Heart (tissue), 3 donors: ENCODE data around the genes CCNYL1, CRYGD, RPE and ACADL.

DNA sequence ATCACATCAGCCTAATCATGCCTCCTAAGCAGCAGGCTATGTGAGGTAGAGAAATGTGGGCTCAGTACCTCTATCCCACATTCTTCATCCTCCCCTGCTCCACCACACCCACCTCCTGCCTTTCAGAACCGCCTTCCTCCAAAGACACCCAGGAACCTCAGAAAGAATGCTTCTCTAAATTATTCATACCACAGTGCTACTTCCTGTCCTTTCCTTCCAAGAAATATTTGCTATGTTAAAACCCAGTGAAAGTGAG lies 24.1 kb upstream of the CREB1 start:
- RAMPAGE, long total RNA, 2 experiments: no peak in any of the 2 experiments

GRCh38 chr2:207530548-207531091 lies 858 bp downstream of the CREB1 start:
- RAMPAGE, long total RNA, 2 experiments: no peak in any of the 2 experiments

GRCh38 chr2:207683848-207684323 lies 27.6 kb upstream of the CCNYL1 start:
- RAMPAGE, long total RNA, 2 experiments: no peak in any of the 2 experiments

- RAMPAGE, long total RNA, 2 experiments: no peak in any of the 2 experiments
Observed at GRCh38 chr2:207711424-207712708, at the start of gene CCNYL1. CCNYL1 (plus strand) TSS chr2:207711640.

DNA sequence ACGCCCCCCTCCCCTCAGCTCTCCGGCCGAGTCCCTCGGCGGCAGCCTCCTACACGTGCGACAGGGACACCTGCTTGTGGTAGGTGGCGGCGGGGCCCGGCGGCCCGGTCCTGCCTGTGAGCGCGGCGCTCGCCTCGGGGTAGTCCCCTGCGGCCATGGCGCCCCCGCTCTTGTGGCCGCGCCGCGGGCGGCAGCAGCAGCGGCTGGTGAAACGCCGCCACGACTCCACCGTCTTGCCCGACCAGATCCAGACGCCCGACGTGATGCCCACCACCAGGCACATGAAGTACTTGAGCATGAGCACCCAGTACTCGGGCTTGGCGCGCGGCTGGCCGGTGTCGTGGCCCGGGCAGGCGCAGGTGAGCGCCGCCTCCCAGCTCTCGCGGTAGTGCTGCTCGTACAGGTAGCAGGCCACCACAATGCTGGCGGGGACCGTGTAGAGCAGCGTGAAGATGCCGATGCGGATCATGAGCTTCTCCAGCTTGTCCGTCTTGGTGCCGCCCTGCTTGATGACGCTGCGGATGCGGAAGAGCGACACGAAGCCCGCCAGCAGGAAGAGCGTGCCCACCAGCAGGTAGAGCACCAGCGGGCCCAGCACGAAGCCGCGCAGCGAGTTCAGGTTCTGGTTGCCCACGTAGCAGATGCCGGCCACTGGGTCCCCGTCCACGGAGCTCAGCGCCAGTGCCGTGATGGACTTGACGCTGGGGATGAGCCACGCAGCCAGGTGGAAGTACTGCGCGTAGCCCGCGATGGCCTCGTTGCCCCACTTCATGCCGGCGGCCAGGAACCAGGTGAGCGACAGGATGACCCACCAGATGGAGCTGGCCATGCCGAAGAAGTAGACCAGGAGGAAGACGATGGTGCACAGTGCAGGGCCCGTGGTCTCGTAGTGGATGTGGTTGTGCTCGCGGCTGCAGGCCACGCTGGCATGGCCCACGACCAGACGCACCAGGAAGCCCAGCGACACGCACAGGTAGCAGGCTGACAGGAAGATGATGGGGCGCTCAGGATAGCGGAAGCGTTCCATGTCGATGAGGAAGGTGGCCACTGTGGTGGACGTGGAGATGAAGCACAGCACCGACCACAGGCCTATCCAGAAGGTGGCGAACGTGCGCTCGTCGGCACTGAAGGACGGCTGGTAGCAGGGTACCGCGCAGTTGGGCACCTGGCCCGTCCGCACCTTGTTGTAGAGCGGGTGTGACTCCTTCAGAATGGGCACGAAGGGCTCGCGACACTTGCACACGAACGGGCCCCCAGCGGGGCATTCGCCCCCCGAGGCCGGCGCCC lies 2.3 kb downstream of the FZD5 start:
- RAMPAGE, long total RNA, 2 experiments: no peak in any of the 2 experiments

- RAMPAGE, long total RNA, 2 experiments: no peak in any of the 2 experiments
Observed at GRCh38 chr2:207770787-207771434, 1.2 kb upstream of the FZD5 start.

DNA sequence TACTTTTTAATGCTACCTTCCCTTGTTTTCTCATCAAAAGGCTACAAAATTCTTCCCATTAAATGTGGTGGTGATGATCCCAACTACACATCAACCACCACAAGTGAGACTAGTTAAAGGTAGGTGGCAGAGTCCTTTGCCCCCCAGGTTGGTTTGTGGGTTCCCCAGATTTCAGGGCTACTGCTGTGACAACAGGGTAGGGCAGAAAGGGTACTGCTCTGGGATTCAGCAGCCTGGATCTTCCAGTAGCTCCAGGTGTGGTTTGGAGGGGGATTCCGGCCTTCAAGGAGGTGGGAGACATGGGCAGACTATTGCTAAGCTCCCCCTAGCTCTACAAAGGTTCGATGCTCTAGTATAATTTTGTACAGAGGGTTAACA lies 74.9 kb upstream of the FZD5 start:
- RAMPAGE, long total RNA, 2 experiments: no peak in any of the 2 experiments

DNA sequence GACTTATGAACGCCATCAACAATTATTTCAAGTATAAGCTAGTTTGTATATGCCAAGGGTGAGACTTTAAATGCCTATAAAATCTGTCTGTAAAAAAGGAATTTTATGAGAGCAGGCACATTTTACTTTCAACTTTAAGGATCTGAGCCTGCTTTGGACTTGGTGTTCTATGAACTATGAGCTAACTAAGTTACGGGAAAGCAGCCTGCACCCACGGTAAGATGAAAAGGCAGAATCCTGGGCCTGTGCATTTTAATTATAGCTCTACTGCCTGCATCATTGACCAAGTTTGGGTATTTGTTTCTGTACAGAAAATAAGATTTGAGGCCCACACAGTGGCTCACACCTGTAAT lies 95.4 kb downstream of the PLEKHM3 start:
- RAMPAGE, long total RNA, 2 experiments: no peak in any of the 2 experiments

GRCh38 chr2:208124315-208124883 lies at the start of gene CRYGD:
CRYGD (minus strand) TSS chr2:208124524.
- RAMPAGE, long total RNA, 2 experiments: no peak in any of the 2 experiments

- RAMPAGE, long total RNA, 2 experiments: no peak in any of the 2 experiments
Observed at GRCh38 chr2:208267546-208268045, 1.5 kb downstream of the PIKFYVE start.

DNA sequence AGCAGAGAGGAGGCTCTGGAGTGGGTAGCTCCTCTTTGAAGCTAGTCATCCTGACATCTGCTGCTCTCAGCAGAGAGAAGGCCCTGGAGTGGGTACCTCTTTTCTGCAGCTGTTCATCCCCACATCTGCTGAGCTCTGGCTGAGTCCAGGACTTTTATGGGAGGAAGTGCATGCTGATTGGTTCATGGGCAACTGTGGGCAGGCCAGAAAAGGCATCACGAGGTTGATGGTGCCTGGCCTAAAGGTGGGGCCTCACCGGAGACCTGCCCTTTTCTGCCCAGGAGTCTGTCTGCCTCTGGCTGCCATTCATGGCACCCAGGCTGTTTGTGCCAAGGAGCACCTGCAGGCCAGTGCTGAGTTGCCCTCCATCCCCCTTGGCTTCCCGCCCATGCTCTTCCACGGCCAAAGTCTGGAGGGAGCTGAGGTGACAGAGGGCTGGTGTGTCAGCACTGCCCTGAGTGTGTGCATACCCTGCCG lies 123.1 kb downstream of the PTH2R start:
- RAMPAGE, long total RNA, 2 experiments: no peak in any of the 2 experiments

DNA sequence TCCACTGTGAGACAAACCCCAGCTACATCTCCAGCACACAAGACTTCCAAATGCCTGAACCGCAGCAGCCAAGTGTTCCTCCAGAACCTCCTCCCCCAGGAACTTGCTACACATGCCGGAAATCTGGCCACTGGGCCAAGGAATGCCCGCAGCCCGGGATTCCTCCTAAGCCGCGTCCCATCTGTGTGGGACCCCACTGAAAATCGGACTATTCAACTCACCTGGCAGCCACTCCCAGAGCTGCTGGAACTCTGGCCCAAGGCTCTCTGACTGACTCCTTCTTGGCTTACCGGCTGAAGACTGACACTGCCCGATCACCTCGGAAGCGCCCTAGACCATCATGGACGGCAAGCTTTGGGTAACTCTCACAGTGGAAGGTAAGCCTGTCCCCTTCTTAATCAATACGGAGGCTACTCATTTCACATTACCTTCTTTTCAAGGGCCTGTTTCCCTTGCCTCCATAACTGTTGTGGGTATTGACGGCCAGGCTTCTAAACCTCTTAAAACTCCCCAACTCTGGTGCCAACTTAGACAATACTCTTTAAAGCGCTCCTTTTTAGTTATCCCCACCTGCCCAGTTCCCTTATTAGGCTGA lies 122.4 kb upstream of the MAP2 start:
- RAMPAGE, long total RNA, 2 experiments: no peak in any of the 2 experiments

DNA sequence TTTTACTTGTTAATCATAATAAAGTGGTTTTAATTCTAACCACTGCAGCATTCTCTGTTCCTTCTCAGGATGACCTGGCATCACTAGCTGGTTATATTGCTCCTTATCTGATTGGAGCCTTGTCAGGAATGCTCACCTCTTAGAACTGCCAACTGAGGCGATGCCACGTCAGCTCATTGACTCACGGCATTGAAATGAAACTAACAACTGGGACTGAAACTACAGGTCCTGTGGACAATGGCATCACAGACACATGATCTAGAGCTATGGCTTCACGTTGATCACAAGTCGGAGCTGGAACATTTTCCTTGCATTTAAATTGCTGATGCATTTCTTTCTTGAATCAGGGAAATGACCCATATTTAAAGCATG lies 54.9 kb upstream of the MAP2 start:
- RAMPAGE, long total RNA, 2 experiments: no peak in any of the 2 experiments

DNA sequence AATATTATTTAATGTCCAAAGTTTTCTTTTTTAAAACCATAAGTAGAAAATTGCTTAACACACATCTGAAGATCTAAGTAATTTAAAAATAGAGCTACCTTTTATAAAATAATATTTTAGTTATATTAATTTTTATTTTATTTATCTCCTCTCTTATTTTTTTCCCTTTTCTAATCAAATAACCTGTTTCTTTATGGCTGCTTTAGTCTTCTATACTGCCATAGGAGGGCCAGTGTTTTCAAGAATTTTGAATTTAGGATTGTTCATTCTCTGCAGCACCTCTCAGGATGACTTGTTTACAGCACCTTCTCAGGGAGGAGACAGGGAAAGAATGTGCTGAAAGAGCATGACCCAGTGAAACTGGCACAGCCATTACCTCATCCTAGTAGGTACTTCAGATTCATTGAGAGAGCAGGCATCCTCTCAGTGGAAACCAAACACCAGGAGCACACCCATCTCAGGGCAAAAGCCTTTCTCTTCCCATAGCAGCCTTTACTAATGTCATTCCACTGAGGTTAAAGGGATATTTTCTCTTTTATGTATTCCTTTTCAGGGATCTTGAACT lies 2.4 kb downstream of the MAP2 start:
- RAMPAGE, long total RNA, 2 experiments: no peak in any of the 2 experiments

- RAMPAGE, long total RNA, 2 experiments: no peak in any of the 2 experiments
Observed at GRCh38 chr2:209808359-209808963, 36.8 kb downstream of the UNC80 start.

DNA sequence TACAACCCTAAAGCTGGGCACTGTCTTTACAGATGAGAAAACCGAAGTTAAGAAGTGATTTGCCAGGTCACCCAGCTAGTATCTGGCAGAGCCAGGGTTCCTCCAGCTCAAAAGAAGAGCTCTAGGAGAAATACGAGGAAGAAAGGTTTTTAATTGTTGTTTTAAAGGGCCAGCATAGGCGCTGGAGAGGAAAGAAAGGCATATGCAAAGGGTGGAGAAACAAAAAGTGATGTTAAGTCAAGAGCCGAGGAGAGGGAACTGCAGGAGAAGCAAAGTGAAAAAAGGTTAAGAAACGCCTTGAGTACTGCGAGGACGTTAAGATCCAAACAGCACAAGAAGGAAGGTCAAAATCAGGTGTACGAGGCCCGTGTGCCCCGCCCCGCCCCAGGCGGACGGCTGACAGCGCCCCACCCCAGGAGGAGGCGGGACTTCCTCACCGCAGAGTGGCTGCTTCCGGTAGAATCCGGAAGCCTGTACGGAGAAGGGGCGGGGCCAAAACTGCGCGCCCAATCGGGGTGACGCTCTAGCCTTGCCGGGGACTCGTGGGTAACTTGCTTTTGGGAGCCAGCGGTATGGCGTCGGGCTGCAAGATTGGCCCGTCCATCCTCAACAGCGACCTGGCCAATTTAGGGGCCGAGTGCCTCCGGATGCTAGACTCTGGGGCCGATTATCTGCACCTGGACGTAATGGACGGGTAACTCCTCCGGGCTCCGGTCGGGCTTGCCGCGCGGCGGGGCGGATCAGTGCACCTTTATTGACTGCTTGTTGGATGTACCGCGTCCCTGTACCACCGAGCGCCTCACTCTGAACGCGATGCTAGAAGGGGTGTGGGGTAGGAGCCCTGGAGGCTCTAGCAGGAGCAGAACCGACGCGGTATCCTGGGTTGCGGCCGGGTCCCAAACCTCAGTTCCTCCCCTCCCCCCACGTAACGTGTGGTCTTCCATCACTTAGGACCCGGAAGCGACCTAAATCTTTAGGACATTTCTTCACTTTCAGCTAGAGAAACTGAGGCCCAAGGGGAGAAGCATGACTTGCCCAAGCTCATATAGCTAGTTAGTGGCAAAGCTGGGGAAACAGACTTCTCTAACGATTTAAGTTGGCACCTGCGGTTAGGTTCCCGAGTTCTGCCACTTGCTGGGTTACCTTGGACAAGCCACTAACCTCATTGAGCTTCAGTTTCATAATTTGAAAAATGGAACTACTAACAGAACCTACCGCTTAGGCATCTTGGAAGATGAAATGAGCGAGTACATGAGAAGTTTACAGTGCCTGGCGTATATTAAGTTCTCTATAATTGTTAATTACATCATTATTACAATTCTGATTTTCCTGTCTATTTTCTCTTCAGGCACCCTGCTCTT lies at the start of gene RPE:
RPE (plus strand) TSS at position 549 of the 1,361 bp plus-strand sequence.
- RAMPAGE, long total RNA, 2 experiments: start-site peak on the plus strand in 2 of 2 experiments, centred at positions 548 to 558 of the sequence, 193 to 466 reads per replicate

GRCh38 chr2:210169763-210170191 lies 1.4 kb downstream of the KANSL1L start:
- RAMPAGE, long total RNA, 2 experiments: no peak in any of the 2 experiments

DNA sequence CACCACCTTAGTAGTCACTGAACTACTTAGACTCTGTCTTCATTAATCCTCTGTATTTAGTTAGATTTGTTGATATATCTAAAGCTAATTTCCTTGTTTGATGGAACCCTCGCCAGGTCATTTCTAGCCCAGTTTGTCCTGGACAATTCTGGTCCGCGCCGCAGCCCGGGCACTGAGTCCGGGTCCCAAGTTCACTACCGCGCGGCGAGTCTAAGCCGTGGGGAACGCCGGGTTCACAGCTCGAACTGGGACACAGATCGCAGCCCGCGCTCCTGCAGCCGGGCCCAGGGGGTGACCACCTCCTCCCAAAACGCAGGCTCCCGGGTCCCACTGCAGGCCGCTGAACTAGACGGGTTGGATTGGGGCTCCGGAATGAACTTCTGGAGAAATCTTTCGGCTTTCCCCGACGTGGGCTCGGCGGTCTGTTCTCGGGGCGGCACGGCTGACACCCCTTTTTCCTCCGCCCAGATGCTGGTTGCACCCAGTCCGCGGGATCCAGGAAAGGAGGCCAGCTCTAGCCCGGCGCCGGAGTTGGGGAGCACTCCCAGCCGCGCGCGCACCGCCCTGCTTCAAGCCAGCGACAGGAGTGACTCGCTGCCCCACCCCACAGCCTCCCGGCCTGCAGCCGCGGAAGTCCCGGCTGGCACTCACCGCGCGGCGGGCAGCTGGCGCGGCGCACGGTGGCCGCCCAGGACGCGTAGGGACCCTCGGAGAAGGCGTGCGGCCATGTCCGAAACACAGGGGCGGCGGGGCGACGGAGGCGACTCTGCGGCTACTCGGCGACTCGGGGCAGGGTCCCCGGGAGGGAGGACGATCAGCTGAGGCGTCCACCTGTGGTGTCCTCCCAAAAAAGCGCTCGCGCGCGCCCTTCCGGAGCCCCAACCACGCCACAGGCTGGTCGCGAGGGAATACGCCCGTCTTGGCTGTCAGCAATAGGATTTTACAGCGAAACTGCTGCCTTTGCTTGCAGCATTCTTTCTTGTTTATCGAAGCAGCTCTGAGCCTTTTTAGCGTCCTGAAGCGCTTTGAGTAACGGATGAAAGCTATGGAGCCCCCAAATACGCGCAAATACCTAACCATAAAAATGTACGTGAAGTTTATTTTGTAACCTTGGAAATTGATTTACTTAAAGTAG lies at the start of gene ACADL:
ACADL (minus strand) TSS at position 912 of the 1,135 bp plus-strand sequence.
- RAMPAGE, long total RNA, 2 experiments: start-site peak on the minus strand in 1 of 2 experiments, centred at position 851 of the sequence, 13 reads per replicate

DNA sequence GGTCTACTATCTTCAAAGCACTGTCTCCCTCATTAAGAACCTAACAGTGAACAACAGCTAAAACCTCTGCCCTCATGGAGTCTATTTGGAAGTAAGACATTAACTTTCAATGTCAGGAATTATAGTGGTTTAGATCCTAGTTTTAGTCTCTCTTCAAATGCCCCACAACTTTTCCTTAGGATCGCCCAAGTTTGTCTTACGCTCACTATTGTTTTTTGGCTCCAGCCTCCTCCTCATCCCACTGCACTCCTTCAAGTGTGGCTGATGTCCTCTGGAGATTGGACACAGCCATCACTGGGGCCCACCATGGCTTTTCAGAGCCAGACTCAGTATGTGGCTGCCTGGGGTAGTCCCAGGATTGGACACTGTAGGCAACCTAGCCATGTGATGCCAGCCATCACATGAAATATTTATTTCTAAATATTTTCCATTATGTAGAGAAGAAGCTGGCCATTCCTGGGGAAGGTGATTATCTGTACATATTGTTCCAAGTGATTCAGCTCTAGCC lies 290.7 kb downstream of the CPS1 start:
- RAMPAGE, long total RNA, 2 experiments: no peak in any of the 2 experiments

GRCh38 chr2:213066201-213066700 lies 85.2 kb downstream of the IKZF2 start:
- RAMPAGE, long total RNA, 2 experiments: no peak in any of the 2 experiments